ENCODE results near the genes P2RY8 and AKAP17A.

DNA sequence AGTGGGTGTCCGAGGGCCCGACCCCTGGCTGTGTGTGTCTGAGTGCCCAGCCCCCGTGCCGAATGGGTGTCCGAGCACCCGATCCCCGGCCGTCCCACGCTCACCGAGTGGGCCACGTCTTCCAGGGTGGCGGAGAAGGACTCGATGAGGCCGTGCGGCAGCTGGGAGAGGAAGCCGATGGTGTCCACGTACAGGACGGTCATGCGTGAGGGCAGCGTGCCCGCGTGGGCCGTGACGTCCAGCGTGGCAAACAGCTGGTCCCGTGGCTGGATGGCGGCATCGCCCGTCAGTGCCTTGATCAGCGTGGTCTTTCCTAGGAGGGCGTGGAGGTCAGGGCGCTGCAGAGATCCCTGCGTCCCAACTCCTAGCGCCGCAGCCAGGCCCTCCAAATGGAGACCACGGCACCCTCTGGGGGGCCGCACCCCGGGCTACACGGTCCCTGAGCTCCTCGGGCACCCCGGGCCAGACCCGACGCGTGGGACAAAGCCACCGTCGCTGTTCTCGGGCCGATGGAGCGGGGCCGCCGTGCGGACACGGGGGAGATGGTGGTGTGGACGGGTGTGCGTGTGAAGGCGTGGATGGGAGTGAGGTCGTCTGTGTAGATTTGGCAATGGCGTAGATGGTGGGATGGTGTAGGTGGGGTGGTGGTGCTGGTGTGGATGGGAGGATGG, 7.1 kb downstream of the GTPBP6 start:
- RRBS: 100% methylated on average over 5 of the region's 58 CpGs

GRCh38 chrX:314950-315824, 3.4 kb downstream of the GTPBP6 start:
- RRBS: no CpG with 5 or more reads among the region's 39 CpGs

DNA sequence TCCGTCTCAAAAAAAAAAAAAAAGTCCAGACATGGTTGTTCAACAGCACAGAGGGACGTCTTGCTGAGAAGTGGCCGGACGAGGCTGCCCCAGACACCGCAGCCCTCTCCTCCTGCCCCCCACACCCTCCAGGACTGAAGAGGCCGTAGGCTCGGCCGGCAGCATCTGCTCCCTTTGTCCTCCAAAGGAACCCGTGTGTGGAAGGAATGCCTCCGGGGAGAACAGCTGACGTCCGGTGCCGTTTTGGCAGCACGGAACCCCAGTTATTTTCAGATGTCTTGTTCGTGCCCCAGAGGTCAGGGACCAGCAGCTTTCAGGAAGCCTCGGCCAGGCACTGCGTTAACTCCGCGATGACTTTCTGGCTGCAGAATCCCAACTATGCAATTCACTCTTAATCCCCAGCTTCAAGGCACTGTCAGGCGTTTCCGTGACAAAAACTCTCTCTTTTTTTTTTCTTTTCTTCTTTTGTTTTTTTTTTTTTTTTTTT, 10.9 kb upstream of the PPP2R3B start:
- RRBS: 4% methylated on average over 8 of the region's 21 CpGs

DNA sequence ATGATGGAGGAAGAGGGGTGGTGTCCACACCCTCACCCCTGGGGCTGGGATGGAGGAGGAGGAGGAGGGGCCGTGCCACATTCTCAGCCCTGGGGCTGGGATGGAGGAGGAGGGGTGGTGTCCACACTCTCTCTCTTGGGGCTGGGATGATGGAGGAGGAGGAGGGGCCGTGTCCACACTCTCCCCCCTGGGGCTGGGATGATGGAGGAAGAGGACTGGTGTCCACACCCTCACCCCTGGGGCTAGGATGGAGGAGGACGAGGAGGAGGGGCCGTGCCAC, 231.7 kb downstream of the CRLF2 start:
- RRBS: no CpG with 5 or more reads among the region's 4 CpGs

DNA sequence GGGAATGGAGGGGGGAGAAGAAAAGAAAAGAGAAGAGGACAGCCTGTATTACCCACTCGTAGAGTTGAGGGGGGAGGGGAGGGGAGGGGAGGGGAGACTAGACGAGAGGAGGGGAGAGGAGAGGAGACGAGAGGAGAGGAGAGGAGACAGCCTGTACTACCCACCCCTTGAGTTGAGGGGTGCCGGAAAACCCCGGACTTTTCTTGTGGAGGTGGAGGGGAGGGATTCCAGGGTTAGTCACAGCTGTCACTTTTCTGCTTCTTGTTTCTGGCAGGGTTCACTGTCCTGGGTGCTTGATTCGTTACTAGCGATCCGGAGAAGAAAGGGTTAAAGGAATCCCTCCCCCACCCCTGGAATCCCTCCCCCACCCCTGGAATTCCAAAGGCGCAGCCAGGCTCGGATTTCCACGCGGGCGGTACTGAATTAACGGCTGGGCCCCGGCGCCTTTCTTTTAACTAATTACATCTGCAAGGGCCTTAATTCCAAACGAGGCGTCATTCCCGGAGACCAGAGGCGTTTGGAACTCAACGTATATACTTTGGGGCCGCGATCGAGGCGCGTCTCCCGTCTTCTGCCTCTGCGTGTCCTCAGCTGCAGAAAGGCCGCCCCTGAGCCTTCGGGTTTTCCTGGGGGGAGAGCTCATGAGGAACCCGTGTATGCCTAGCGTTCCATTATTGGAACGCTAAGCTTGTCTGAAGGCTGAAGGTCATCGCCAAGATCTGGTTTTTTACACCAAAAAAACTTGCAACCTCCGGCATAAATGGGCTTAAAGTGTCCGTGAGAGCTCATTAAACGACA, 20.1 kb upstream of the CSF2RA start:
- RRBS: 0% methylated on average over 5 of the region's 37 CpGs

DNA sequence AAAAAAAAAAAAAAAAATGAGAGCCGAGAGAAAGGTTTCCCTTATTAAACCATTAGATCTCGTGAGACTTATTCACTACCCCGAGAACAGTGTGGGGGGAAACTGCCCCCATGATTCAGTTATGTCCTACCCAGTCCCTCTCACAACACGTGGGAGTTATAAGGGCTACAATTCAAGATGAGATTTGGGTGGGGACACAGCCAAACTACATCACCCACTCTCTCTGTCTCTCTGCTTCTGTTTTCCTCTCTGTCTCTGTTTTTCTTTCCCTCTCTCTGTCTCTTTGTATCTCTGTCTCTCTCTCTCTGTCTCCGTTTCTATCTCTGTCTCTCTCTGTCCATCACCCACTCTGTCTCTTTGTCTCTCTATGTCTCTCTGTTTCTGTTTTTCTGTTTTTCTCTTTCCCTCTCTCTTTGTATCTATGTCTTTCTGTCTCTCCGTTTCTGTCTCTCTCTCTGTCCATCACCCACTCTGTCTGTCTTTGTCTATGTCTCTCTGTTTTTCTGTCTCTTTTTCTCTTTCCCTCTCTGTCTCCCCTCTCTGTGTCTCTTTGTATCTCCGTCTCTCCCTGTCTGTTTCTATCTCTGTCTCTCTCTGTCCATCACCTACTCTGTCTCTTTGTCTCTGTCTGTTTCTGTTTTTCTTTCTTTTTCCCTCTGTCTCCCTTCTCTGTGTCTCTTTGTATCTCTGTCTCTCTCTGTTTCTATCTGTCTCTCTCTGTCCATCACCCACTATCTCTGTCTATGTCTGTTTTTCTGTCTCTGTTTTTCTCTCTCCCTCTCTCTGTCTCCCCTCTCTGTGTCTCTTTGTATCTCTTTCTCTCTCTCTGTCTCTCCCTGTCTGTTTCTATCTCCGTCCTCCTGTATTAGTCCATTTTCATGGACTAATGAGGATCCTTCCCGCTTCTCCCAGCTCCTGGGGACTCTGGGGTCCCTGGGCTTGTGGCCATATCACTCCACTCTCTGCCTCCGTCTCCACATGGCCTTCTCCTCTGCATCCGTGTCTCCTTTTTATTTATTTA, 25.5 kb downstream of the IL3RA start:
- RRBS: no CpG with 5 or more reads among the region's 11 CpGs

- RRBS: no CpG with 5 or more reads among the region's 22 CpGs
These were observed 9.8 kb upstream of the SLC25A6 start for GRCh38 chrX:1401670-1402244.

DNA sequence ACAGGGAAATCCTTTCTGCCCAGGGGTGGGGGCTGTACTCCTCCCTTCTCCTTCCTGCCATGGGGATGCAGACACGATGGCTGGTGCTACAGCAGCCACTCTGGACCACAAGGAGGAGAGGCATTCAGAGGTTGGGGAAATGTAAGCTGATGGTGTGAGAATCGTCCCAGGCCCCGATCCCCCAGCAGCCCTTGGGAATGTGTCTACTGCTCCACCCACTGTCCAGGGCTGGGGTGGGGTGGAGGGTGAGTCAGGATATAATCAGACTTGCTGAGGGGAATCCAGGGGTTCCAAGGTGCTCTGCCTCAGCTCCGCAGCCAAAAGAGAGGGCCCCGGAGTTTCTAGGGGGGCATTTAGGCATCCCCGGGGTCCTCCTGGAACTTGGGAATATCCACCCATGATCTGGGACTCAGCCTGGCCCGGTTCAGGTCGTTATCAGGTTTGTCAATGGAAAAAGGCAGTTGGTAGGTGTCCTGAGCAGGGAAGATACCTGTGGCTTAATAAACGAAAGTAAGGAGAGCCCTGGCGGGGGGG, 26.6 kb upstream of the SLC25A6 start:
- RRBS: 100% methylated on average over 2 of the region's 10 CpGs

GRCh38 chrX:1427669-1428320, 24.9 kb downstream of the ASMTL start:
- RRBS: no CpG with 5 or more reads among the region's 40 CpGs

DNA sequence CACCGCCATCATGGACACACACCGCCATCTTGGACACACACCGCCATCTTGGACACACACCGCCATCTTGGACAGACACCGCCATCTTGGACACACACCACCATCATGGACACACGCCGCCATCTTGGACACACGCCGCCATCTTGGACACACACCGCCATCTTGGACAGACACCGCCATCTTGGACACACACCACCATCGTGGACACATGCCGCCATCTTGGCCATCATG, 9.5 kb downstream of the ASMTL start:
- RRBS: no CpG with 5 or more reads among the region's 13 CpGs

DNA sequence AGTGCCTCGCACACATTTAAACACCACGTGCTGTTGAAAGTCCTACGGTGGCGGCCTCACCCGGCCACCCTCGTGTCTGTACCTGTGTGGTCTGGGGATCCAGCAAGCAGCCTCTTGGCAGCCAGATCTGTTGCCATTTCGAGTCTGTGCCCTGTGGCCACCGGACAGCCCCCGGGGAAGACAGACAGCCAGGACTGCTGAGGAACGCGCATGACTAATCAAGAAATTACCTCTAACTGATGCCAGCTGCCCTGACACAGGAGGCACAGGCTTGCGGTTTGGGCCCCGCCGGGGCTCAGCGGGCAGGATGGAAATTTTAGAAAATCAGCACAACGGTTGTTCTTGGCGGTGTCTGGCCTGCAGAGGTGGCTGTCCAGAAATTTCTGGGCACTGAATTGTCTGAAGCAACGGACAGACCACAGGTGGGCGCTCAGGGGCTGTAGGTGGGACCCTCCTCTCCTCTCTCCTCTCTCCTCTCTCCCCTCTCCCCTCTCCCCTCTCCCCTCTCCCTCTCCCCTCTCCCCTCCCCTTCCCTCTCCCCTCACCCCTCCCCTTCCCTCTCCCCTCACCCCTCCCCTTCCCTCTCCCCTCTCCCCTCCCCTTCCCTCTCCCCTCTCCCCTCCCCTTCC, 15.7 kb upstream of the ASMTL start:
- RRBS: 68% methylated on average over 4 of the region's 19 CpGs

DNA sequence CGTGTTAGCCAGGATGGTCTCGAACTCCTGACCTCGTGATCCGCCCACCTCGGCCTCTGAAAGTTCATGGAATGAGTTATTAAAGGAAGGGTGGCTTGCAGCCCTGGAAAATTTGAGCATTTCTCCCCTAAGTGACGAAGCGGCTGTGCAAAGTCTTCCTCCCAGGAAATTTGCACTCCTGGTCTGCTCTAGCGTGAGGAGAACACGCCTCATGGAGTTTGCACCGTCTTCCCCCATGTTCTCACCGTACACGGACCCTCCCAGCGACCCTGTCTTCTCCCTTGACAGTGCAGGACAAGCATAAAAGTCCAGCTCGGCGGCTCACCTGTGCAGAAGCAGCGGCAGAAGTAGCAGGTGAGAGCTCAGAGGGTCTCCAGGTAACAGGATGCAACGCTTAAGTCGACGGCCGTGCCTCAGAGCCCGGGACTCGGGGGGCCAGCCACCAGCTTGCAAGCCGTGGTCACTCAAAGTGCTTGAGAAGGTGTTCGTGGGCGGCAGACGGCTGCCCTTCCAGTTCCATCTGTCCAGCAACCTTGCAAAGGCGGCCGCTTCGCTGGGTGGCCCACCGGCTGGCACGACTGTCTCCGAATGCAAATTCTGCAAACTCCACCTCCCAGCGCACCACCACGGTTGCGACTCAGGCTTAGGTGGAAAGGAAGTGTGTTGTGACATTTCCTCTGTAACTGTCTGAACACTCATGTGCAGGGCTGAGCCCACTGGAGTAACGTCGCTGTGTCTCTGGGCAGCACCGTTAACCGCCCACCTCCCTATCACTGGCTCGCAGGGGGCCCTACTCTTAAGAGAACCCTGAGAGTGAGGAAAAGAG, at the start of gene P2RY8:
Gene P2RY8 (minus strand): TSS at position 590 of the 826 bp plus-strand sequence.
- RRBS: no CpG with 5 or more reads among the region's 40 CpGs

DNA sequence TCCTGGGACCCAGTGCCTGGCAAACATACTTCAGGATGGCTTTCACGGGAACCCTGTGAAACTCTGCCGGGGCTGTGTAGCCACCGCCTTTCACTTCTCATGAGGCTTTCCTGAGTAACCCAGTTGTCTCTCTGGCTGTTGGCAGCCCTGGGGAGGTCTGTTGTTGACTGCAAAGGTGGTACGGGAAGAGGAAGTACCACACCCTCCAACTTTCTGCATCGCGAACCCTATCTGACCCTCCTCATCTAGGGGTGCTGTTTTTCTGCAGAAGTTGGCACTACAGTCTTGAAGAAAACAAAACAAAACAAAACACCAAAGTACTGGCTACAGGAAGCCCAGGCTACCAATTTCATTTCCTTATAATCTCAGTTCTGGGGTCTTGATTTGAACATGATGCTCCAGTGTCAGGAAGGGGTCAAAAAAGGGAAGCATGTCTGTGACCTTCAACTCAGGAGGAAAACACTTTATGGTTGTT, 18.0 kb upstream of the P2RY8 start:
- RRBS: no CpG with 5 or more reads among the region's 6 CpGs

GRCh38 chrX:1591253-1591958, at the start of gene AKAP17A:
Gene AKAP17A (plus strand): TSS chrX:1591604.
- RRBS: 1% methylated on average over 41 of the region's 72 CpGs

GRCh38 chrX:1592279-1593196, 1.1 kb downstream of the AKAP17A start:
- RRBS: no CpG with 5 or more reads among the region's 38 CpGs

DNA sequence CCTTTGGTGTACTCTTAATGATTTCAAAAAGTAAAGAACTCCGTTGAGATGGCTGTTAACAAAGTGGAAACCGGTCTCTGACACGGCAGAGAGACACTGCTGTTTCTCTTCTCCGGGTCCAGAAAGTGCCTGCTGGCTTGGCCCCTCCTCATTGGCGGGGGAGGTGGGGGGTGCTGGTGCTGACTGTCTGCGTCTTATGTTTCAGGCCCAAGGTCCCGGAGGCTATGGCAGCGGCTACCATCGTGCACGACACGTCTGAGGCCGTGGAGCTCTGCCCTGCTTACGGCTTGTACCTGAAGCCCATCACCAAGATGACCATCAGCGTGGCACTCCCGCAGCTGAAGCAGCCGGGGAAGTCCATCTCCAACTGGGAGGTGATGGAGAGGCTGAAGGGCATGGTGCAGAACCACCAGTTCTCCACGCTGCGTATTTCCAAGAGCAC, 1.9 kb downstream of the AKAP17A start:
- RRBS: 81% methylated on average over 4 of the region's 18 CpGs

DNA sequence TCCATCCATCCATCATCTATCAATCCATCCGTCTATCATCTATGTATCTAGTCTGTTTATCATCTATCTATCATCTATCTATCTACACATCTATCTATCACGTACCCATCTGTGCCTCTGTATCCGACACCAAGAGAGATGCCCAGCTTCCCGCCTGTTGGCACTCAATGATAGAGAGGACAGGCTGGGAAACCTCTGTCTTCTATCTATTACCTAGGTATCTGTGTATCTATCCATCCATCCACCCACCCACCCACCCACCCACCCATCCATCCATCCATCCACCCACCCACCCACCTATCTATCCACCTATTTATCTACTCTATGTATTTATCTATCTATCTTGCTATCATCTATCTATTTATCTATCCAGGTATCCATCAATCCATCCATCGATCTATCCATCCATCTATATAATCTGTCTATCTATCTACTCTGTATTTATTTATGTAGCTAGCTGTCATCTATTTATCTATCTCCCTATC, 307.3 kb downstream of the DHRSX start:
- RRBS: no CpG with 5 or more reads among the region's 5 CpGs

DNA sequence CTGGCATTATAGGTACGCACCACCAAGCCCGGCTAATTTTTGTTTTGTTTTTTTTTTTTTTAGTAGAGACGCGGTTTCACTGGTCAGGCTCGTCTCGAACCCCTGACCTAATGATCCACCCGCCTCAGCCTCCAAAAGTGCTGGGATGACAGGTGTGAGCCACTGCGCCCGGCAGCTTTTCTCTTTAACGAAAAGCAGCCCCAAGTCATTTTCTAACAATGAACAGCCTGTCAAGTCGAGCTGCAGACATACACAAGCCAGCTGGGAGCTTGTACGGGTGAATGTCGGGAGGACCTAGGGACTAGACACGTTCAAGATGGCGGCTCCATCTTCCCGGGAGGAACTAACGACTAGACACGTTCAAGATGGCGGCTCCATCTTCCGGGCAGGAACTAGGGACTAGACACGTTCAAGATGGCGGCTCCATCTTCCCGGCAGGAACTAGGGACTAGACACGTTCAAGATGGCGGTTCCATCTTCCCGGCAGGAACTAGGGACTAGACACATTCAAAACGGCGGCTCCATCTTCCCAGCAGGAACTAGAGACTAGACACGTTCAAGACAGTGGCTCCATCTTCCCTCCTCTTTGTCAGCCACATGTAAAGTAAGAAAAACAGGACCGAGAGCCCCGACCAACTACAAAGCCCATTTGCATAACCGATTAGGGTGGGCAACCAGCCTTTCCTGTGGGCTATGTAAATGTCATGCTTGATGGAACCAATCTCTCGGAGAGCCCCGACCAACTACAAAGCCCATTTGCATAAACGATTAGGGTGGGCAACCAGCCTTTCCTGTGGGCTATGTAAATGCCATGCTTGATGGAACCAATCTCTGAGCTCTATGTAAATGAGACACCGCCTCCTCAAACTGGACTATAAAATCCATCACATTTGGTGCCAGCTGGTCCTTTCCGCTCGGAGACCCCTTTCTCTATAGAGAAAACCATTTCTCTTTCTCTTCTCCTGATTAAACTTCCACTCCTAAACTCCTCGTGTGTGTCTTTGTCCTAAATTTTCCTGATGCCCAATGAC, 175.6 kb downstream of the DHRSX start:
- RRBS: 20% methylated on average over 1 of the region's 39 CpGs

GRCh38 chrX:2370672-2371384, 129.9 kb downstream of the DHRSX start:
- RRBS: no CpG with 5 or more reads among the region's 22 CpGs

GRCh38 chrX:2489340-2489725, 11.4 kb downstream of the DHRSX start:
- RRBS: no CpG with 5 or more reads among the region's 16 CpGs